Hematopoietic multipotent progenitor cell (in vitro differentiated cells): ENCODE data around the gene IL18R1.

DNA sequence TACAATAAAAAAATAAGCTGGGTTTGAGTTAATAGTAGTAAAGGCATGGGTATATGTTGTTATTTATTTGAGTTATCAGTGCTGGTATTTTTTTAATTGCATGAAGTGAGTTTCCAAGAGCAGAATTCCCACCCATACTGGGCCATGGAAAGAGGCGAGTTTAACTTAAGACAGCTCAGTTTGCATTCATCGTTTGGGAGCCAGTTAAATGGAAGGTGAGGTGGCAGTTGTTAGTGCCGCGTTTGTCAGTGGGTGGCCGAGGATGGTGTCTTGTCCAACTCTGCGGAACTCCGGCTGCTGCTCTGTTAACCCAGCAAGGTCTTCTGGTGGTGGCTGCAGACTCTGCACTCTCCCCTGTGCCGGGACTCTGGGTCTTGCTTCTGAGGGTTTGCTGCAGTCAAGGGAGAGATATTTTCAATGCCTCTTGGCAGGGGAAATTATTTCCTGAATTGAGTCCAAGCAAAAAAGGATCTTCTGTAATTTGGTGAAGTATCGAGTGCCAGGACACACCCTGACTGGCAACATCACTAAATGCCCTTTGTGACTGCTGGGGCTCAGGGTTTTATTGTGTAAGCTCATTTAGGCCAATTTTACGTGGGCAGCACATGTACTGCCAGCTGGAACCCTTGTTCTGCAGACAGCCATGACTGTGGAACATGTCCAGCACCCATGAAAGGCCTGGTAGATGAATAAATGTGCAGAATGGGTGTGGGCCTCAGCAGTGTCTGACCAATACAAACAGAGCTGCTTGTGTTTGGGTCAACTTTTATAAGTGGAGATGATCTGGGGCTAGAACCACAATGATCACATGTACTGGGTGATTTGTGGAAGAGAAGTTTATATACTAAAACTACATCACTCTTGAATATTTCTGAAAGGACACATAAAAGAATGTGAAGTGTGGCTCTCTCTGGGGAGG, 58.1 kb downstream of the IL1R2 start:
- CAGE, long polyA plus RNA = no peak

DNA sequence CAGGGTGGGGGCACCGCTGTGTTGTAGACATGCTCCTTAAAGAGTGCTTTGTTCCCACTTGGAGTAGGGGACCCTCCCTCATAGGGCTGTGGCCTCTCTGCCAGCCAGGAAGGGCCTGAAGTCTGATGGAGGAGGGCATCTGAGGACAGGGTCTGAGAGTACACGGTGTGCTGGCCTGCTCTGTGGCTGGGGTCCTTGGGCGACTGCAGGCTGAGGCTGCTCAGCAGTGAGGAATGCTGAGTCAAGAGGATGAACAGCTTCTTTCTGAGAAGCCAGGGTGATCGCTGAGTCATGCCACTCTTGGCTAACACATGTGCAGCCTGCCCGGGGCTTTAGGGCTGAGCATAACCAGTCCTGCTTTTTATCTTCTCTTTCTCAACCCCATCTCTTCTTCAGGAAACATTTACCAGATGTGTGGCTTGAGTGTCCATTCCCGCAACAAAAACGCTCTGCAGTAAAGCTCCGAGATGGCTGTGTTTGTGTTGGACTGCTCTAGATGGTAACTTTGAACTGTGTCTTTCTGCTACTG, 72.5 kb downstream of the IL1R2 start:
- CAGE, long polyA plus RNA = no peak

- CAGE, long polyA plus RNA = no peak
Observed at GRCh38 chr2:102103789-102104207, 38.7 kb upstream of the IL1R1 start.

DNA sequence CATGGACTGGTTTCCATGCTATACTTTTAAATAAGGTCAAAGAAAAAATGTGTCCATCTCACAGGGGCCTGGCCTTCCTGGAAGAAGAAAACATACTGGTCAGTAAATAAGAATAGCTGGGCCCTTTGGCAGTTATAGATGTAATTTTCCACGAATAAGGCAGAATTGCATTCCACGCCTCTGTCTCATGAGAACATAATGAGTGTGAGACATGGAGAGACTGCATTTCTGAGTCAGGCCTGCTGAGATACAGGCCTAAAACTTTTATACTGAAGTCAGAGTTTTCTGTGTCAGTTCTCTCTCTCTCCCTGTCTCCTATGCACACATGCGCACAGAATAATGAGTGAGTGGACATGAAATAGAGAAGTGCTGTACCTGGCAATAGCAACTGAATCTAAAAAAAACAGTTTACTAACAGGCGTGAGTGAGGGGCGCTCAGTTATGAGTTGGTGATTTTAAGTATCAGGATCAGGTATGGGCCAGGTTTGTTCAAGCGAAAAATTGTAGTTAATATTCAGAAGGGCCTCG, 20.4 kb upstream of the IL1R1 start:
- CAGE, long polyA plus RNA = no peak

GRCh38 chr2:102155436-102156340, 13.1 kb downstream of the IL1R1 start:
- CAGE, long polyA plus RNA = no peak

GRCh38 chr2:102187290-102188318, 781 bp downstream of the IL1RL2 start:
- CAGE, long polyA plus RNA = no peak

GRCh38 chr2:102317700-102318754, 6.7 kb downstream of the IL1RL1 start:
- CAGE, long polyA plus RNA = no peak

- CAGE, long polyA plus RNA = no peak
Observed at GRCh38 chr2:102336364-102337455, 18.9 kb upstream of the IL18R1 start.

GRCh38 chr2:102338024-102338496, 17.5 kb upstream of the IL18R1 start:
- CAGE, long polyA plus RNA = no peak

DNA sequence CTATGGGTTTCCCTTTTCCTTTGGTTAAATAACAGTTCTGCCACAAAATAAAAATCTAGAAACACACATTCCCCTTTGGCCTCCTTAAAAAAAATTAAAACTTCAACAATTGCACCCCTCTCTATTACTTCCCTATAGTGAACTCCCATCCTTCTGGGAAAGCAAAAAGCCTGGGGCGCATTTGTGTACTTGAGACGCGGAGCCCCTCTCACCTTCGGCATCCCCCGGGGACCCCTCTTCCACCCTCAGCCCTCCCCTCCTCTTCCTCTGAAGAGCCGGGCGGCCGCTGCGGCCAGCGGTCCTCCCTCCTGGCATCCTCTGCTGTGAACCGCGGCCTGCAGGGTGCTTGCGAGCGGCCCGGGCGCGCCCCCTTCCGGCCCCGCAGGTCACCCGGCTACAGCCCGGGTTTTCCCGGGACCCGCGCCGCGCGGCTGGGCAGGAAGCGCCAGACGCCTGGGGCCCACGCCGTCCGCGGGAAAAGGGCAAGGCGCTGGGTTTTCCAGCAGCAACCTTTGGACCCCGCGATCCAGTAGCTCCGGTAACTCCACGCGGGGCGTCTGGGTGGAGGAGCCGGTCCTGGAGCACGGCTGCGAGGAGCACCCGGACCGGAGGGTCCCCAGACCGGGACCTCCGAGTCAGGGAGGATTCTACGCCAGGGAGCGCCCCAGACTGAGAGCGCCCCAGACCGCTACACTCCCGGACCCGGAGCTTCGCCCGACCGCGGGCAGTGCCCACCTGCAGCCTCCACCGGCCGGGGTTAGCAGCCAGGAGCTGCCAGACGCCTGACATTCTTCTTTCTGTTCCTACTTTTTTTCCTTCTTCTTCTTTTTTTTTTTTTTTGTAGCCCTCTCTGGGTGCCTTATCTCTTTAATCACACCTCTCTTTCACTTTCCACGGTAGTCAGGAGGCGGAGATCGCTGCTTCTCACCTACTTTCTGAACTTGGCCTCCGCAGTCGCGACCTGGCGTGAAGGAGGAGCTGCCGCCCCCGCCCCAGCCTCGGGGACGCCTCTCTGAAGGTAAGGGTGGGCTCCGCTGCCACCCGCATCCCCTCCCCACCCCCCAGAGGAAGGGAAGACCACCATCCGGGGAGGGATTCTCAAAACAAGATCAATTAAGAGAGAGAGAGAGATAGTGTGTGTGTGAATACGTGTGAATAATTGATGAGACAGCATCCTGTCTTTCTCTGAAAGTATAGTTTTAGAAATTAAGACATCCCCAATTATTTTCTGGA, at the start of gene IL18R1:
Gene IL18R1 (plus strand): TSS at position 414 of the 1,233 bp plus-strand sequence.
- CAGE, long polyA plus RNA = no peak

GRCh38 chr2:102668022-102668578, 48.7 kb downstream of the SLC9A2 start:
- CAGE, long polyA plus RNA = no peak

DNA sequence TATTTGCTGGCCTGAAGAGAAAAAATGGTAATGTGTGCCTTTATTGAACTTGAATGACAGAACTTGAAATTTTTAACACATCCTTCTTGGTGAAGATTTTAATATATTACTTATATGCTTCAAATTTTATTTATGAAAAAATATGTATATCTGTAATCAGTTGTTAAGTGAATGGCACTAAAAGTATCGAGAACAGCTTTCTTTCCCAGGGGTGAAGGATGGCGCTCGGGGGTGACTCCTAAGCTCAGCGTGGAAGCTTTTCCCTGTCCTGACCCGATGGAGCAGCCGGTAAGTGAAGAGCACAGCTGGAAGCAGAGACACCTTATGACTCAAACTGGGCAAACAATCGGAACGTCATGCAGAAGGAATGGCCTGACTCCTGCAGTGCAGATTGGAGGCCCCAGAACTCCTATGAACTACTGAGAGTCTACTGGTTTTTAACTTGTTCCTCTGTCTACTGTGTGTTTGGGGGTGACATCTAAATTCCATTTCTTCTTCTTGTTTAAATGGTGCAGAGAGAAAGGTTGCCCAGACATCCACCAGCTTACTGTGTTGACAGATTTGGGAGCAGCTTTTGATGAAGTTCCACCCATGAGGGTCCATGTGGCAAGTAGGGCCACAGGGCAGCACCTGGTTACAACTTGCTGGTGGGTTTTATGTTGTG, 27.8 kb downstream of the MFSD9 start:
- CAGE, long polyA plus RNA = no peak

GRCh38 chr2:102715071-102715818, 21.4 kb downstream of the MFSD9 start:
- CAGE, long polyA plus RNA = no peak

- CAGE, long polyA plus RNA = no peak
Observed at GRCh38 chr2:103741155-103741550, 979.3 kb downstream of the TMEM182 start.

- CAGE, long polyA plus RNA = no peak
Observed at GRCh38 chr2:104481274-104481786, 372.6 kb upstream of the POU3F3 start.

- CAGE, long polyA plus RNA = no peak
Observed at GRCh38 chr2:104897864-104898500, 44.1 kb downstream of the POU3F3 start.

GRCh38 chr2:105280449-105280814, 38.9 kb downstream of the GPR45 start:
- CAGE, long polyA plus RNA = no peak

DNA sequence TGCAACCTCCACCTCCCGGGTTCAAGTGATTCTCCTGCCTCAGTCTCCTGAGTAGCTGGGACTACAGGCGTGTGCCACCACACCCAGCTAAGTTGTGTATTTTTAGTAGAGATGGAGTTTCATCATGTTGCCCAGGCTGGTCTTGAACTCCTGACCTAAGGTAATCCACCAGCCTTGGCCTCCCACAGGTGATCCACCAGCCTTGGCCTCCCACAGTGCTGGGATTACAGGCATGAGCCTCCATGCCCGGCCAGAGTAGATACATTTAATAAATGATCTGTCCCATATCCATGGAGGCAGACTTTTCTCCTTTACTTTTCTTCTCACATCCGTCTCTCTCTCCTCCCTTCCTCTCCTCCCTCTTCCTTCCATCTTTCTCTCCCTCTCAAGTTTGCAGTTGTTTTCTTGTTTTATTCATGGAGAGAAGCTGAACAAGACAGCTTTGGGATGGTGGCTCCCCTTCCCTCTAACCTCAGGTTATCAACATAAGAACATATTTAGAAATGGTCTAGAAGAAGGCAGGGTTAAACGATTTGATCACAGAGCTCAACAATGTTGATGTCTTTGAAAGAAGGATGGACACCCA, 29.6 kb downstream of the C2orf49 start:
- CAGE, long polyA plus RNA = no peak

- CAGE, long polyA plus RNA = no peak
Observed at GRCh38 chr2:105444187-105444641, 45.4 kb upstream of the FHL2 start.

DNA sequence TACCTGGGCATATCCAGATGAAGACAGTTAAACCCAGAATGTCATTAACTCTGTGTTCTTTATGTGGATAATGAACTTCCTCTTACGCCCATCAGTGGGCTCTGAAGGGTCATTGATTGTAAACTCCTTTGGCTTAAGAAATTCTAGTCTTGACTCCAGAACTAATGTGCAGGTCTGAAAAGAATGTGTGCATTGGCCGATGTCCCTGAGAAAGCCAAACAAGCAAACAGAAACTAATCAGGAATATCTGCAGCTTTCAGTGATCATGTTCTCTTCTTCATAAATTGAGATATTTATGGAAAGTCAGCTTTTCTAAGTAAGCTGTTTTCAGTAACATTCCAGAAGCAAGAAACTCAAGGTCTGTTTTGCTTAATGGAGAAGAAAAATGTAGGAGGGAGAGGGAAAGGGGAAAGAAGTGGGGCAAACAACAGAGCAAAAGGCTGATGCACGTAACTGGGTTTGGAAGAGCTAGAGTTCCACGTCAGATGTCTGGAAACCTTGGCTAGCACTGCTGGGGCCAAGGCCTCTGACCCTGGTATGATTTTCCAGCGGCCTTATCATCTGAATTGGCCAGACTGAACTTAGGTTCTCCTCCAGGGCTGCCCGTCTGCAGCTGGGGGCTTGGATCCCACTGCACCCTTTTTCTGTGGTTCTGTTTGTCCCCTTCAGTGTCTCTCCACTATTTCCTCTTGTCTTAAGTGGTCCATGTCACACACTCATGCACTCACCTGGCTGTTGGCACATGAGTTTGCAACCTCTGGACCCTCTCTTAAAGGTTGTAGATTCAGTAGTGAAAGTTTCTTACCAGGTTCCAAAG, 61.4 kb upstream of the FHL2 start:
- CAGE, long polyA plus RNA = no peak